ENCODE results near the gene SLC22A18.

- PRO-cap = no peak
- RAMPAGE, long total RNA, 4 experiments = no peak in any of the 4 experiments
Measured at GRCh38 chr11:1967914-1968275, 20.8 kb downstream of the MRPL23 start.

DNA sequence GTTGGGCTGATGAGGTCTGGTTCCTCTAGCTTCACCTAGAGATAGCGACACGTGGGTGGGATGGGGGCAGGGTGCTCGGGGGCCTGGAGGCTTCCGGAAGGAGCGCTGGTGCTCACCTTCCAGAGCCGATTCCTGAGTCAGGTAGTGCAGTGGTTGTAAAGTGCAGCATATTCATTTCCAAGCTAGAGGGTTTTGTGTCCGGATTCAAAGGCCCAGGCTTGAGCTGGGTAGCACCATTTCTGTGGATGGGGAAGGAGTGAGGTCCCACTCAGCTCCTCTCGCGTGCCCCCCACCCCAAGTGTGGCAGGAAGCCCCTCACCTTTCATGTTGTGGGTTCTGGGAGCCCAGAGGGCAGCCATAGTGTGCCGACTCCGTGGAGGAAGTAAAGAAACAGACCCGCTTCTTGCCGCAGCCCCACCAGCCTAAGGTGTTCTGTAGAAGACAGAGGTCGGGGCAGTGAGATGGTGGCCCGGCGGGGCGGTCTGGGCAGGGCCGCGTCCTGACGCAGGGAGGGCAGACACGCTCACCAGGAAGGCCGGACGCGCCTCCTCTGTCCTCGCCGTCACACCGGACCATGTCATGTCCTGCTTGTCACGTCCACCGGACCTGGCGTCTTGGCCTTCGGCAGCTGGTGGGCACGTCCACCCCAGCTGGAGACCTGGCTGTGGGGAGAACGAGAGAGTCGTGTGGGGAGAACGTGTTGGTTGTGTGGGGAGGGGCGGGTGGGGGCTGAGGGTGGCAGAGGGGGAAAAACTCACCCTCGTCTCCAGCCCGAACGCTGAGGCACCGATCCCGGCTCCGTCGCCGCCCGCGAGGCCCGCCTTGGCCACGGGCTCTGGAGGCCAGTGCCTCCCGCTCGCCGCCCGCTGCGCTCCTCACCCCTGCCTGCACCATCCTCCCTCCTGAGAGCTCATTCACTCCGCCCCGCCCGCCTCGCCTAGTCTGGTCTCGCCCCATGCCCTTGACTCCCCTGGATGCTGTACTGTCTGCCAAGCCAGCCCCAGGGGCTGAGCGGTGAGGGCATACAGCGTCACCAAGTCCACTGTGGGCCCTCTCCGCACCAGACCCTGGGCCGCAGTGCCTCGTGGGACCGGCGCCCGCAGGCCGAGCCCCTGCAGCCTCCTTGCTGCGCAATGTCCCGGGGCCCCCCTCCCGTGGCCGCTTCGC, 49.0 kb downstream of the MRPL23 start:
- PRO-cap = no peak
- RAMPAGE, long total RNA, 4 experiments = start-site peak on the minus strand in 3 of 4 experiments, centred at positions 144 to 866 of the sequence, 19 to 246 reads per replicate

DNA sequence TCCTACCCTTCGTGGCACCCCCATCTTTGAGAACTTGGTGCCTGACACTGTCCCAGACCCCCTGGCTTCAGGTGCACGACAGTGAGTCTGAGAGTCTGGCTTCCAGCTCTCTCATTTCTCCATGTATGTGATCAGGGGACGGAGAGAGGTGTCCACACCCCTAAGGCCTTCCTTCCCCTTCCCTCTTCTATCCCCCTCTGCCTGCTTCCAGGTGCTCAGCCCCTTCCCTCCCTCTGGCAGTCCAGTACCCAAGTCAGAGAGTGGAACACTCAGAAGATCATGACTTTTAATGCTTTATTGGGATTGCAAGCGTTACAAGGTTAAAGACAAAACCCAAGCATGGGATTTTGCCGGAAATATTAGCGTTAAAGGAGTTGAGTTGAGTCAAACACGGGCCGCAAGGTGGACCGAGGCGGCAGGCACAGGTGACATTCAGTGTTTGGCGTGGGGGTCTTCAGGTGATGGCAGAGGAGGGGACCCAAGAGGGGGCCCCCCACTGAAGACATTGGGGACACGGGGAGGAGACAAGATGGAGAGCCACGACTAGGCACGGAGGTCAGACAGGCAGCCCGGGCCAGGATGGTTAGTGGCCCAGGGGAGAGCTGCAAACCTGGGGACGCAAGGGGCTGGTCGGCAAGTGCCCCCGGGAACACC, 10.2 kb downstream of the IGF2 start:
- PRO-cap = no peak
- RAMPAGE, long total RNA, 4 experiments = no peak in any of the 4 experiments

- PRO-cap = no peak
- RAMPAGE, long total RNA, 4 experiments = no peak in any of the 4 experiments
Measured at GRCh38 chr11:2156475-2156856, 4.5 kb downstream of the INS start.

DNA sequence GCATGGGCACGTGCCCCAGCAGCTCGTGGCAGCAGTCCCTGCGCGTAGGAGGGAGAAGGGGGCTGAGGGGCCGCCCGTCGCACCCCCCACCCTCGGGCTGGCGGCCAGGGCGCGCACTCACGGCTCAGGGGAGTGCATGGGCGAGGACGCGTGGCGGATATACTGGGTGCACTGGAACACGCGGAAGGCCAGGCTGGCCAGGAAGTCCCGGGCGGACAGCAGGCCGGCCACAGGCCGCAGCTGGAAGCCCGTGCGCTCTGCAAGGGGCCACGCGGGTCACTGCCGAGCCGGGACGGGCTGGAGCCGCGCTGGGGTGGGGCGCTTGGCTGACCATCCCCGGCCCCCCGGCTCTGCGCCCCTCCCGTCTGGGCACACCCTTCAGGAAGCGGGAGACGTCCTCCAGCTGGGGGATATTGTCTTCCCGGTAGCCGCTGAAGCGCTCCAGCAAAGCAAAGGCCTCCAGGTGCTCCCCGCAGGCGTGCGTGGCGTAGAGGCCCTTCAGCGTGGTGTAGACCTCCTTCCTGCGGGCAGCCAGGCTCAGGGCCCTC, 5.0 kb downstream of the TH start:
- PRO-cap = no peak
- RAMPAGE, long total RNA, 4 experiments = no peak in any of the 4 experiments

DNA sequence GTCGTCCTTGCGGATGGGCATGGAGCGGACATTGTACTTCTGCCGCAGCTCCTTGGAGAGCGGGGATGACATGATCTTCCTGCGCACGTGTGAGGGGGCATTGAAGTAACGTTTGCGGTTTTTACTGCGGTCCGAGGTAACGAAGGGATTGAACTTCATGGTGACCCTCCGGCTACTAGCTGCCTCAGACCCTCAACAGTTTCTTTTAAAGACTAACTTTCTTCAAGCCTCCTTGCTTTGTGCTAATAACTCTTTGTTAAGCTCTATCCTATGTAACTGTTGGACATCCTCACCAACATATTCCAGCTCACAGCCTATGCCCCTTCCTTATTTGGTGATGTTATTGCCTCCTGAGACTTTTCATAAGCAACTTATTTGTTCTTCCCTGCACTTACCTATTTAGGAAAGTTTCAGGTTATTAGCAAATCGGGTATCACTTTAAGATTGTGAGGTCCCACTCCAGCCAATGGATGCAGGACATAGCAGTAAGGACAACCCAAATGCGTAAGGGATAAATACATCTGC, 33.8 kb downstream of the TSPAN32 start:
- PRO-cap = no peak
- RAMPAGE, long total RNA, 4 experiments = start-site peak on the minus strand in 1 of 4 experiments, centred at position 184 of the sequence, 24 reads per replicate

GRCh38 chr11:2381976-2382664, 5.0 kb downstream of the CD81 start:
- PRO-cap = no peak
- RAMPAGE, long total RNA, 4 experiments = no peak in any of the 4 experiments

GRCh38 chr11:2384344-2385066, 7.4 kb downstream of the CD81 start:
- PRO-cap = no peak
- RAMPAGE, long total RNA, 4 experiments = start-site peak on the plus strand in 1 of 4 experiments, at chr11:2384606-2384993 at its widest, 6 to 21 reads per replicate

GRCh38 chr11:2396131-2396520, 4.4 kb upstream of the TSSC4 start:
- PRO-cap = no peak
- RAMPAGE, long total RNA, 4 experiments = no peak in any of the 4 experiments

DNA sequence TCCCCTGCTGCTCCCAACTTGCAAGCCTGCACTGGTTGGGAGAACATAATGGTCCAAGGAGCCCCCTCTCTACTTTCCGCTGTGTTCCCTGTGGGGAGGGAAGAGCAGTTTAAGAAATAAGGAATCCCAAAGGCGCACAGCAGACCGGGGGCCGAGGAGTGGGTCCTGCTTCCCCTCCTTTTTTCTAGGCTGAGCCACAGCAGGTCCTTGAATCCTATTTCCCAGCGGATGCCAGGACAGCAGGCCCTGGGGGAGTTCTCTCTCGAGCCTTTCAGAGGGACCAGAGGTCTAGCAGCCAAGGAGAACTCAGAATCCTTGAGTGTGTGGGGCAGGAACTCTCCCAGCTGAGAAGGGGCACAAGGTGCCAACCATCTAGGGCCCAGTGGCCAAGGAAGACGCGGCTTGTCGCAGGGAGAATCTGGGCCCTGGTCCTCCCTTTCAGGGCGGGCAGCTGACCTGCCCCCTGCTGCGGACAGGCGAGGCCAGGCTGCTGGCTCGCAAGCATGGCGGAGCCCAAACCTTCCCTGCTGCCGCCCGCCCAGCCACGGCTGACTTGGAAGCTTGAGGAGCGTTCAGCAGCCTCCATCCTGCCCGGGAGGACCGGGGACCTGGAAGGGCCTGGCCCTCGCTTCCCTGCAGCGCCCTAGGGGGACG, 1.1 kb upstream of the TSSC4 start:
- PRO-cap = unidirectional peak, plus-strand start at position 309 of the sequence; unidirectional peak, plus-strand start at position 479 of the sequence
- RAMPAGE, long total RNA, 4 experiments = no peak in any of the 4 experiments

DNA sequence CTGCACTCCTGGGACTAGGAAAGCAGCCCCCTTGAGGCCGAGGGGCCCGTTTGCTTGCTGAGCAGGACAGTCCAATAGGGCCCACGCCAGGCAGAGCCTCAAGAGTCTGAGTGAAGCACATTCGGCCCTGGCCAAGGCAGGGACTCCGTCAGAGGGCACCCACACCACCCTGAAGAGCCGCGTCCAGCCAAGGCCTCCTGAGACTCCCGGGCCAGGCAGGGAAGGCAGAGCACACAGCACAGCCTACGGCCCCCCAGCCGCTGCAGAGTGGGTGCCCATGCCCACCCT, 4.6 kb downstream of the TSSC4 start:
- PRO-cap = no peak
- RAMPAGE, long total RNA, 4 experiments = no peak in any of the 4 experiments

DNA sequence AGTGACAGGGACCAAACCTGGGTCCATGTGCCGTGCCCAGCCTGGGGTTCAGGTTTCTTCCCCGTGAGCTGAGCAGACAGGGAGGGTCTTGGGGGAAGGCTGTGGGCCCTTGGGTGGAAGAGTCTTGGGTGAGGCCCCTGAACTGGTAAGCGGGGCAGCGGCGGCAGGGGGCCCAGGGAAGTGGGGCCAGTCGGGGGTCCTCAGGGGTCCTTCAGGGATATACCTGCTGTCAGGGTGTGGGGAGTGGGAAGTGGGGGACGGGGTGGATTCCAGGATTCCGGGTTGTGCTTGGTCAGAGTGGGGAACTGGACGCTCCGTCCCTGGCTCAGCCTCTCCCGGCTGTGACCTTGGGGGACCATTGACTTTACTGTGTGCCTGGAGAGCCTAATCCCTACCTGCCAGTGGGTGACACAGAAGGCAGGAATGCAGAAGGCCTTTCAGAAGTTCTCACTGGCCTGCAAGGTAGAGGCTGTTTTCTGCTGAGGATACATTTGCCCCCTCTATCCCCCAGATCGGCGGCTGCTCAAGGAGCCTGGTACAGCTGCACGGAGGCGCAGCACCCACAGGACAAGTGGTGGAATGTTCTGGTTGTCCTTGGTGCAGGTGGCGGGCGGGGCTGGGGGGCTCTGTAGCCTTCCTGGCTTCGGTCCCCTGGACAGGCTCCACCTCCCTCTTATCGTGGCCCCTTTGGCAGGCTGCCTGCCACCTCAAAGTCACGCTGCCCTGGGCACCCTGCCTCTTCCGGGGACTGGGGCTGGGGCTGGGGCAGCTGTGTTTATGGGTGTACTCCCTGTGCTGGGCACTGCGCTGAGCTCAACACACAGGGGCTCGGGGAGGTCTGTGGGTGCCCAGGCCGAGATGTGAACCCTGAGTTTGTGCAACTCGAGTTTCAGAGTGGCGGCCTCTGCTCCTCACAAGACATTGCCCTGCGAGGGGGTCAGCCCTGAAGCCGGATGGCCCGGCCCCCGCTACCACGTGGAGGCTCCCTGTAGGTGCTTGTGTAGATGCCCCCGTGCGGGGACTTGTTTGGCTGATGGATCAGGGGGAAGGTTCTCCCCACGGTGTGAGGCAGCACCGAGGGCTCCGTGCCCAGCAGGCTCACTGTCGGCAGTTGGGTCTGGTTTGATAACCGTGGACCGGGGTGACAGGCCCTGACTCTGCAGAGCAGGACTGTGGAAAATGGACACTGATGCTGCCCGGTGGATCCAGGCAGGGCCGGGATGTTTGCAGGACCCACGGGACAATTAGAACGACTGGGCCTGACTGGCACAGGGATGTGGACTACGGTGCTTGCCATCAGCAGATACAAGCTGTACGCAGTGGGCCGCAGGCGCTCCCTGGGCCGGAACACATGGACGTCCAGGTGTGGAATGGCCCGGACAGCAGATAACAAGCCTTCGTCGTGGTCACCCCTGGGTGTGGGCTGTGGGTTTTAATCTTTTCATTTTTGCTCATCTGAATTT, 18.6 kb downstream of the KCNQ1 start:
- PRO-cap = no peak
- RAMPAGE, long total RNA, 4 experiments = no peak in any of the 4 experiments

- PRO-cap = unidirectional peak, minus-strand start at chr11:2527139
- RAMPAGE, long total RNA, 4 experiments = no peak in any of the 4 experiments
Measured at GRCh38 chr11:2526865-2527326, 82.1 kb downstream of the KCNQ1 start.

DNA sequence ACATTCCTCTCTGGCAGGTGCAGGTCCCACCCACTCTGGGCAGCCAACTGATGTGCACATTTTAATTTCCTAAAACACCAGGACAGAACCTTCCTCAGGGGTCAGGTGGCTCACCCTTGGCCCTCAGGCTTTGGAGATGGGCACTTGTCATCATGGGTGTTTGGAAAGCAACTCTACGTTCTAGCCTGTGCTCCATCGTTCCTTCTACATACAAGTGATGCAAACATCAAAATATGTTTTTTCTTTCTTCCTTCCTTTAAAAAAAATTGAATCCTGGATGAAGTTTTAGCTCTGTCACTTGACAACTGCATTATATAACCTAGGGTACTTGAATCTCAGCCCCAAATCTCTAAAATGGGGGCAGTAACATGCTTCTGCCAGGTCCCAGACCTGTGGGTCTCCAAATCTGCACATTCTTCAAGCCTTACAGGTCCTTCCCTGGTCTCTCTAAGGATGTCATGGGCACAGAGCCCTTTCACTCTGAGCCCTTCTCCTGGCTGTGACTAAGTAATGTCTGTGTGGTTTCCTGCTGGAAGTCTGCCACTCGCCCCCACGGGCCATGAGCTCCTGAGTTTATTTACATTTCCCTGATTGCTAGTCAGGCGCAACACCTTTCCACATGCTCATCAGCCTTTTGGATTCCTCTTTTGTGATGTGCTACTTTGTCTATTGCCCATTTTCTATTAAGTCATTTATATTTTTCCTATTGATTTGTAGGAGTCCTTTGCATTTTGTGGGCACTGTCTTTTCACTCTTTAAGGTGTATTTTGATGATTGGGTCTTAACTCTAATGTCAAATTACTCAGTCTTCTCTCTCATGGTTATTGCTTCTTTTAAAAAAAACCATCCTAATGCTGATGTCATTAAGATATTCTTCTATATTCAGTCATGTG, 211.4 kb downstream of the KCNQ1 start:
- PRO-cap = no peak
- RAMPAGE, long total RNA, 4 experiments = no peak in any of the 4 experiments

- PRO-cap = no peak
- RAMPAGE, long total RNA, 4 experiments = no peak in any of the 4 experiments
Measured at GRCh38 chr11:2678209-2678851, 207.2 kb downstream of the CDKN1C start.

GRCh38 chr11:2741798-2742201, 143.8 kb downstream of the CDKN1C start:
- PRO-cap = no peak
- RAMPAGE, long total RNA, 4 experiments = no peak in any of the 4 experiments

DNA sequence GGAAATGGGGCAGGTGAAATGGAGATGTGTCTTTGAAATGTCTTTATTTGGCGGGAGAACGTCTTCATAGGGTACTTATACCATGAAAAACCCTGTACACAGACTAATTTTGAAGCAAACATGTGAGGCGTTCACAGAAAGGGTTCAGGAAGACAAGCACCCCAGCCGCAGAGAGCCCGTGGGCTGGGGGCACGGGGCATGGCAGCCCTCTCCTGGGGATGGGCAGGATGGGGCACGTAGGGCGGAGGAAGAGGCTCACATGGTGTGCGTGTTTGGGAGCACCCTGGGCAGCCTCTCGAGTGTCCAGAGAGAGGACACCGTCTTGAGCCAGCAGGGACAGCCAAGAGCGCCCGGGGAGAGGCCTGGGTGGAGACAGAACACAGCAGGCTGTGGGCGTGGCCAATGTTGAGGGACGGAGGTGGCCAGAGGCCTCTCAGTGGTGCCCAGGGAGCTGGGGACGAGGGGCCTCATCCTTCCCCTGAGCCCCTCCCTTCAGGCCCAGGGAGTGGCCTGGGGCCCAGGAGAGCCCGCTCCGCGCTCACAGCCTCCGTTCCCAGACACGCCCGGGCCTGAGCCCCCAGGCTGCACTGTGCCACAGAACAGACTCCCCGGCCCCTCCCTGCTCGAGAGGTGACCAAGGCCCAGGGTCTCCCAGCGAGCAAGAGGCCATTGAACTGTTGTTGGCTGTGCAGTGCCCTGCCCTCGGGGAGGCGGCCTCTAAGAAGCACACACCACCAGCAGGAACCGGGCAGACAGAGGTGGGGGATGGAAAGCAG, 48.5 kb downstream of the CDKN1C start:
- PRO-cap = bidirectional peak, plus-strand start at position 405 of the sequence, minus-strand start at position 324 of the sequence
- RAMPAGE, long total RNA, 4 experiments = no peak in any of the 4 experiments

GRCh38 chr11:2848040-2848795, 37.4 kb downstream of the CDKN1C start:
- PRO-cap = no peak
- RAMPAGE, long total RNA, 4 experiments = no peak in any of the 4 experiments

- PRO-cap = no peak
- RAMPAGE, long total RNA, 4 experiments = no peak in any of the 4 experiments
Measured at GRCh38 chr11:2886534-2887036, 1.0 kb upstream of the CDKN1C start.

DNA sequence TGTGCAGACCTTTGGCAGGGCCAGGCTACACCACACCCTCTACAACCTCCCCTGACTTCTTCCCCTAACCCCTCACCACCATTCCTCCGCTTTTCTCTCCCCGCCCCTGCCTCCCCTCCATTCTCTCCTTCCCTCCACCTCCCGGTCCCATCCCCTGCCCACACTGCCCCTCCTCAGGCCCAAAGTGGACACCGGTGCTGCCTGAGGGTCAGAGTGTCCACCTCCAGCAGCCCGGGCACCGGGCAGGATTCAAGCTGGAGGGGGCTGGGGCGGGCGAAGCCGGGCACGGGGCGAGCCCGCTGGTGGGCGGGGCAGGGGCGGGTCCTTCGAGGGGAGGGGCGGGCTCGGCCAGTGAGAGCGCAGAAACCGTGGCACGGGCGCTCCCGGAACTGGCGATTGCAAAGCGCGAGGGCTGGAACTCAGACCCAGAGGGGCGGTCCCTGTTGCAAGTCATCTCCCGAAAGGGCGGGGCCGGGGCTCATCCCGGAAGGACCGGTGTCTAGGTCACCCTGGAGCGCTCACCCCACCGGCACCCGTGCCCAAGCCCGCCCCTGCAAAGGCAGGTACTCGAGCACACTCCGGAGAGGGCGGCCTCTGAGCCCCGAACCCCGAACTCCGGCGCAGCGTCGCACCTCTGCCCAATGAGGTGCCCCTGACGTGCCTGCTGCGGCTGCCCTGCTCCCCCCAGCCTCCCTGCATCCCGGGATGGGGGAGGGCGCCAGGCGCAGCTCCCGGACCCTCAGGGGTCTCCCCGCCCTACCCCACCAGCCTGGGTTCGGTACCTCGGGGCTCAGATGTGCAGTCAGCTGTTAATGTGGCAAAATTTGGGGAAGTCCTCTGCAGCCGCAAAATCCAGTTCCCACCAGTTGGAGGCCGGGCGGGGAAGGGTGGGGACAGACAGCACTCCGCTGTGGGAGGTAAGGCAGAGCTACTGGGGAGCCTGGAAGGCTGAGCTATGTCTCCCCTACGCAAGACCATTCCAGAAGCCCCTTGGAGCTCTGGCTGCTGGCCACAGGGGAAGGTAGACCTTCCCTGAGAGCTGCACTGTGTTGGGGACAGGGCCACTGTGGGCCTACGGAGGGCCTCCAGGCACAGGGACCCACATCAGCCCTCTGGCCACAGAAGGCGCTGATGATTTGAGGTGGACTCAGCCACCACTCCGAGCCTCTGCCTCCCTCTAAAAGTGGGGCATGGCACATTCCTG, at the start of gene SLC22A18:
TSS of gene SLC22A18 (plus strand) at position 477 of the 1,204 bp plus-strand sequence.
- PRO-cap = bidirectional peak, plus-strand start at position 481 of the sequence, minus-strand start at position 251 of the sequence
- RAMPAGE, long total RNA, 4 experiments = start-site peak on the plus strand in 4 of 4 experiments, centred at positions 478 to 485 of the sequence, 17 to 37 reads per replicate

All from gastroesophageal sphincter (tissue), 4 donors.